HepG2 (cell line): ENCODE results near the genes KLF3, FAM114A1, TMEM156, KLHL5 and RFC1.

GRCh38 chr4:37754101-37754831 lies 68.1 kb upstream of the RELL1 start:
- RRBS, 2 experiments = no CpG with 5 or more reads among the region's 12 CpGs
CAGE:
- cytosol, long polyA minus RNA = no peak
- cytosol, long polyA plus RNA = no peak
- long polyA plus RNA = no peak
- nucleus, long polyA minus RNA = no peak
- nucleus, long polyA plus RNA = no peak

GRCh38 chr4:37826854-37827714 lies 598 bp downstream of the PGM2 start:
- RRBS, 2 experiments = 1 to 3% methylated on average over 12 to 16 of the region's 54 CpGs
CAGE:
- cytosol, long polyA minus RNA = no peak
- cytosol, long polyA plus RNA = no peak
- long polyA plus RNA = no peak
- nucleus, long polyA minus RNA = no peak
- nucleus, long polyA plus RNA = no peak

GRCh38 chr4:37884868-37885446 lies 5.9 kb upstream of the TBC1D1 start:
- RRBS, 2 experiments = no CpG with 5 or more reads among the region's 2 CpGs
CAGE:
- cytosol, long polyA minus RNA = no peak
- cytosol, long polyA plus RNA = no peak
- long polyA plus RNA = no peak
- nucleus, long polyA minus RNA = no peak
- nucleus, long polyA plus RNA = no peak

- RRBS, 2 experiments = no CpG with 5 or more reads among the region's 4 CpGs
CAGE:
- cytosol, long polyA minus RNA = no peak
- cytosol, long polyA plus RNA = no peak
- long polyA plus RNA = no peak
- nucleus, long polyA minus RNA = no peak
- nucleus, long polyA plus RNA = no peak
These were observed 29.7 kb downstream of the PTTG2 start for GRCh38 chr4:37989703-37990460.

GRCh38 chr4:38020486-38020932 lies 60.3 kb downstream of the PTTG2 start:
- RRBS, 2 experiments = no CpG with 5 or more reads among the region's 7 CpGs
CAGE:
- cytosol, long polyA minus RNA = no peak
- cytosol, long polyA plus RNA = no peak
- long polyA plus RNA = no peak
- nucleus, long polyA minus RNA = no peak
- nucleus, long polyA plus RNA = no peak

DNA sequence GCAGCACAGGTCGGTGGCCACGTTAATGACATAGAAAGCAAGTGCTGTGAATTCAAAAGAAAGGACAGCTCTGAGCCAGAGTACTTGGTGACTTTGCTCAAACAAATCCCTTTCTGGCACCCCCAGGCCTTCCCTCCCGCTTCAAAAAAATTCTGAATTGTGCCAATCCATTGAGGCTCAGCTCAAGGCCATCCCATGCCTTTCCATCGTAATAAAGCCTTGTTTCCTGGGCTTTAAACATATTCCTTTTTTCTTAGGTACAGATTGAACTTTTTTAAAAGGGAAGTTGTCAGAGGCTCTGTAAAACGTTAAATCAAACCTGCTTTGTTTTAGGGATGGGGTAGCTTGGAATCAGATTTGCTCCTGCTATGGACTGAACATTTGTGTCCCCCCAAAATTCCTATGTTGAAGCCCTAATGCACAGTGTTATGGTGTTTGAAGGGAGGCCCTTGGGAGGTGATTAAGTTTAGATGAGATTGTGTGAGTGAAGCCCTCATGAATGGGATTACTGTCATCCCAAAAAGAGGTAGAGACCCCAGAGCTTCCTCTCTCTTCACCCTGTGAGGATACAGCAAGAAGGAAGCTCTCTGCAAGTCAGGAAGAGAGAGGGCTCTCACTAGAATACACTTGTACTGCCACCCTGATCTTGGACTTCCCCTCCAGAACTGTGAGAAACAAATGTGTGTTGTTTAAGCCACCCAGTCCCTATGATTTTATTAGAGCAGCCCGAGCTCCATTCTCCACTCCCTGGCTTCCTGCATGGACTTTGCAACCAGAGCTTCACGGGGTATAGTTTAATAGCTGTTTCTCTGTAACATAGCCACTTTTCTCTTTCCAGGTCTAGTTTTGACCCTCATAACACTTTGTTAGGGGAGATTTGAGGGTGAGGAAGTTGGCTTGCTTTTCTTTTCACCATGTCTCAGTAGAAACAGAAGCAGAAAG lies 118.1 kb downstream of the PTTG2 start:
- RRBS, 2 experiments = no CpG with 5 or more reads among the region's 7 CpGs
CAGE:
- cytosol, long polyA minus RNA = no peak
- cytosol, long polyA plus RNA = no peak
- long polyA plus RNA = no peak
- nucleus, long polyA minus RNA = no peak
- nucleus, long polyA plus RNA = no peak

DNA sequence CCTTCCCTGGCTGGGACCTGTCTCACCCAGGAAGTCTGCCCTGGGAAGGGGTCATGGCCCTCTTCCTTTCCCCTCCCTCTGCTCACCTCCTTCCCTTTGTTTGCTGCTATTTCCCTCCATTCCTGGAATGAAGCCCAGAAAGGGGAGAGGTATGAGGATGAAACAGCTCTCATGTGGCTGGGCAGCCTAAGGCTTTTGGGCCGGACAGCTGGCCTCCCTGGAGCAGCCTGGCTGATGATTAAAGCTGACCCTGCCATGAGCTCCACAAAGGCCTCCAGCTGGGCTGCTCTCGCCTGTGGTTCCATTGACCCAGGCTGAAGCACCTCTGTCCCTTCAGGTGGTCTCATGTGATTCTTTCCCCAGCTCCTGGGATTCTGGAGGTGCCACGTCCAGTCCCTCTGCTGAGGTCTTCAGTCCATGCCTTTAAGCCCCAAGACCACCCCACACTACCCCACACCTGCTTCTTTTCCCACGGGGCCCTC lies 202.1 kb downstream of the PTTG2 start:
- RRBS, 2 experiments = no CpG with 5 or more reads among the region's 4 CpGs
CAGE:
- cytosol, long polyA minus RNA = no peak
- cytosol, long polyA plus RNA = no peak
- long polyA plus RNA = no peak
- nucleus, long polyA minus RNA = no peak
- nucleus, long polyA plus RNA = no peak

- RRBS, 2 experiments = no CpG with 5 or more reads among the region's 6 CpGs
CAGE:
- cytosol, long polyA minus RNA = no peak
- cytosol, long polyA plus RNA = no peak
- long polyA plus RNA = no peak
- nucleus, long polyA minus RNA = no peak
- nucleus, long polyA plus RNA = no peak
These were observed 154.5 kb upstream of the KLF3 start for GRCh38 chr4:38509512-38509890.

DNA sequence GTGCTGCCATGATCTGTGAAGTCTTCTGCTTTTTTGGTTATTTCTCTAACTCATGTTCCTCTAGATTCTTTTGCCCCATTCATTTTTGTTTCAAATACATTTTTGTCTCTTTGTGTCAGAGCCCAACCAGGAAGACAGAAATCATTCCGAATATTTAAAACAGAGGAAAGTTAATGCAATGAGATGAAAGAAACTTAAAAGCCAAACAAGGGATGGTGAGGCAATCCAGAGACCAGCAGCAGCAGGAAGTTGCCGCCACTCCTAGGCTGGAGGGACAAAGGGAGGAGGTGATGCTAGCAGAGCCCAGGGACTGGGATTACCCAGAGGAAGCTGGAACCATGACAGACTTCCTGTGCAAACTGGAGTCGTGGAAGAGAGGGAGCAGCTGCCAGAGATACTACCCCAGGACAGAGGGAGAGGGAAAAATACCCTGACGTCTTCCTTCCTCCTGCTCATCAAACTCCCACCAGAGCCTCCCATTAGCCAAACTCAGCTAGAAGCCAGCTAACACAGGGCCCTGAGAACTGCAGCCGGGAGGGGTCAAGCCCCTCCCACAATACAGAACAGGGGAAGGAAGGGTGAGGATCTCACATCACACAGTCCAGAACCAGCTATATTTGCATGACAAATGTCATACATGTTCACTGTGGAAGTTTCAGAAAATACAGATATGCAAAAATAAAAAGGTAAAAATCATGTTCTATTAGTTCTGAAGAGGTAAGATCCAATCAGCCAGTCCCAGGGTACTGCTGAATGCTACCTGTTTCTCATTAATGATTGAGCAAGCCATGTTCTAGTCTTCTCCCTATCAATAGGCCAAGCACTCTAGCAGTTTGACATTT lies 101.2 kb upstream of the KLF3 start:
- RRBS, 2 experiments = no CpG with 5 or more reads among the region's 5 CpGs
CAGE:
- cytosol, long polyA minus RNA = no peak
- cytosol, long polyA plus RNA = no peak
- long polyA plus RNA = no peak
- nucleus, long polyA minus RNA = no peak
- nucleus, long polyA plus RNA = no peak

DNA sequence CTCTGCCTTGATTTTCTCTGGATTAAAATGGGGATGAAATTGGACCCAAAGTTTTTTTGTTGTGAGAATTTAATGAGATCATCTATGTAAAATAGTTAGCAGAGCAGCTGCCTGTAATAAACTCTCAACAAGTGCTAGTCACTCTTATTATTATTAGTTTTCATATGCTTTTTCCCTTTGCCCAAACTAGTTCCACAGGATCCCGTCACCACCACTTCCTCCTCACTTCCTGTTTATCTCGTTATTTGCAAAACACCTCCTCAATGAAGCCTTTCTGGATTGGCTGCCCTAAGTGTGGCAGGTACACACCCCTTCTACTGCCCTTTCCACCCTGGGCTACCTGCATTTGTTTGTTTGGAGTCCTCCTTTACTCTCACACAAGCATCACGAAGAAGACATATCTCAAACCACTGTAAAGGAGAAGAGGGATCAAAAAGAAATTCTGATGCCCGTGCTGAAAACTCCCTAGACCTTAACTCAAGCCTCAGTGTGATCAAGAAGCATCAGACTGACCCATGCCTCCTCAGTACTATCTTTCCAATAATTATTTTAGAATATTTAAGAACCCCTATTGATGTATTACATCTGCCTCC lies 54.3 kb upstream of the KLF3 start:
- RRBS, 2 experiments = no CpG with 5 or more reads among the region's 4 CpGs
CAGE:
- cytosol, long polyA minus RNA = no peak
- cytosol, long polyA plus RNA = no peak
- long polyA plus RNA = no peak
- nucleus, long polyA minus RNA = no peak
- nucleus, long polyA plus RNA = no peak

DNA sequence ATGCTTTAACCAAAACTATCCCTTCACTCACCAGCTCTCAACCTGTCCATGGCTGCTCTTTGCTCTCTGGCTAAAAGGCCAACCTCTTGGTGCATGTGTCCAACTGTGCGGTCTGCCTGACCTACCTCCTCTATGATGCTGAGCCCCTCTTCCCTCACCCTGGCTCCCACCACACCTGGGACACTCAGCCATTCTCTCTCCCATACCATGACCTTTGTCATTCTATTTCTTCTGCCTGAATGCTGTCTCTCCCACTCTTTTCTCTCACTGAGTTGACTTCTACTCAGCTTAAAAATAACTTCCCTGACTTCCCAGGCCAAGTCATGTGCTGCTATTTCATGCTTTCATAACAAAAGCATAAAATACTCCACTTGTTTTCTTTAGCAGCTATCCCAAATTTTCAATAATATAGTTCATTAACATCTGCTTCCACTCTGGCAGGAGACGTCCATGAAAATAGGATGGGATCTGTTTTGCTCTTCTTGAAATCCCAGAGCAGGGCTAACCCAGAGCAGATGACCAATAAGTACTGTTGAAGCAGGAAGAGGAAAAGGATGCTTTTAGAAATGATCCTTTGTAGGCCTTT lies 29.7 kb upstream of the KLF3 start:
- RRBS, 2 experiments = no CpG with 5 or more reads among the region's 2 CpGs
CAGE:
- cytosol, long polyA minus RNA = no peak
- cytosol, long polyA plus RNA = no peak
- long polyA plus RNA = no peak
- nucleus, long polyA minus RNA = no peak
- nucleus, long polyA plus RNA = no peak

GRCh38 chr4:38663542-38664604 lies at the start of gene KLF3:
Gene KLF3 (plus strand): TSS chr4:38664199.
- RRBS, 2 experiments = 2% methylated on average over 58 to 60 of the region's 144 CpGs
CAGE:
- cytosol, long polyA minus RNA = start-site peak on the plus strand at chr4:38664182-38664200, 97 reads
- cytosol, long polyA plus RNA = no peak
- long polyA plus RNA = start-site peak on the plus strand at chr4:38664029-38664251, 83 and 210 reads in 2 replicates
- nucleus, long polyA minus RNA = no peak
- nucleus, long polyA plus RNA = no peak

DNA sequence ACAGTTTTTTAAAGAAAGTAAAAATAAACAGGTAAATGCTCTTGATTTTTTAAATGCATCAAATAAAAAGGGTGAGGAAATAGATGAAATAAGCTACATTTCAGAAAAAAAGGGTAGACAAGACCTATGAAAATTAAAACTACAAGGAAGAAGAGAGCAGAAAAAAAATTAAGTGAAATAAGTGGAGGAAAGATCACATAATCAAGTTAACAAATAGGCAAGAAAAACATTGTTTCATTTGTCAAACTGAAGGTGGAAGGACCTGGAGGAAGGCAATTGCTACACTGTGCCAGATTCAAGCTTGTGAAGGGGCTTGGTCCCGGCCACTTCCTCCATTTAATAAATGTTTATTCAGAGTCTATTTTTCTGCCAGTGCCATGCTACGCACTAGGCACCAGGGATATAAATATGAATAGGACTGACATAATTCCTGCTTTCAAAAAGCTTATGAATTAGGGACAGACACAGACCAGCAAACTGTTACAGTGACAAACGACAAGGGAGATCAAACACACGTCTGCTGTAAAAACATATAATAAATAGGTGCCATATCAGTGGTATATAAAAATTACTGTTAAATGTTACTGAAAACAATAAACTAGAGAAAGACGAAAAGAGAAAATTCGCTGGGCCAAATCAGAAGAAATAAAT lies 646 bp downstream of the TLR6 start:
- RRBS, 2 experiments = no CpG with 5 or more reads among the region's 6 CpGs
CAGE:
- cytosol, long polyA minus RNA = no peak
- cytosol, long polyA plus RNA = no peak
- long polyA plus RNA = no peak
- nucleus, long polyA minus RNA = no peak
- nucleus, long polyA plus RNA = no peak

DNA sequence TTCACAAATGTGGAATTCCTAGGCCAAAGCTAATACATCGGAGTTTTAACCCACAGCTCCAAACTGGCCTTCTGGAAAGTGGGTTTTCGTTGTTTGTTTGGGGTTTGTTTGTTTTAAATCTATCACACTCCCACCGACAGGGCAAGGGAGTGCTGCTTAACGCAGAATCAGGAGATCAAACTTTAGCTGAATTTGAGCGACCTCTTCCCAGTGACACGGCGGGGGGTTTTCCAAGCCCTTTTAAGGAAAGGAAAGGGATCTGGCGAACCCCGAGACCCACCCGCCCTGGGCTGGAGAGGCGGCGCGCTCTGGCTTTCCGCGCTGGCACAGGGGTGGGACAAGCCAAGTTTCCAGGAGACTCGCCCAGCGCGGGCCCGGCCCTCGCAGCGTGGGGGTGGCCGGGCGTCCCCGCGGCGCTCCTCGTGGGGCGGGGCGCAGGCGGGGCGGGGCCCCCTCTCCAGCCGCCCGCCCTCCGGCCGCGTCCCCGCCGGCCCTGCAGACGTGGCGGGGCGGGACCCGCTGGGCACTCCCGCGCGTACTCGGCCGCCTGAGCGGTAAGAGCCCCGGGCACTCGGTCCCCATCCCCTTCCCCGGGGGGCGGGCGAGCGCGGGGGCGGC lies at the start of gene FAM114A1:
Gene FAM114A1 (plus strand): TSS at position 526 of the 618 bp plus-strand sequence.
- RRBS, 2 experiments = 1 to 2% methylated on average over 25 of the region's 56 CpGs
CAGE:
- cytosol, long polyA minus RNA = start-site peak on the plus strand centred at position 492 of the sequence, 93 bp wide, 345 reads
- cytosol, long polyA plus RNA = no peak
- long polyA plus RNA = start-site peak on the plus strand centred at position 503 of the sequence, 67 bp wide, 248 and 204 reads in 2 replicates
- nucleus, long polyA minus RNA = no peak
- nucleus, long polyA plus RNA = no peak

- RRBS, 2 experiments = no CpG with 5 or more reads among the region's 2 CpGs
CAGE:
- cytosol, long polyA minus RNA = start-site peak on the plus strand at chr4:38869277-38869308, 7 reads
- cytosol, long polyA plus RNA = no peak
- long polyA plus RNA = no peak
- nucleus, long polyA minus RNA = no peak
- nucleus, long polyA plus RNA = no peak
These were observed 1.6 kb downstream of the FAM114A1 start for GRCh38 chr4:38869206-38869521.

GRCh38 chr4:38950501-38951378 lies 81.5 kb downstream of the TMEM156 start:
- RRBS, 2 experiments = no CpG with 5 or more reads among the region's 12 CpGs
CAGE:
- cytosol, long polyA minus RNA = no peak
- cytosol, long polyA plus RNA = no peak
- long polyA plus RNA = no peak
- nucleus, long polyA minus RNA = no peak
- nucleus, long polyA plus RNA = no peak

- RRBS, 2 experiments = no CpG with 5 or more reads among the region's 5 CpGs
CAGE:
- cytosol, long polyA minus RNA = no peak
- cytosol, long polyA plus RNA = no peak
- long polyA plus RNA = no peak
- nucleus, long polyA minus RNA = no peak
- nucleus, long polyA plus RNA = no peak
These were observed 65.0 kb downstream of the TMEM156 start for GRCh38 chr4:38967043-38967817.

GRCh38 chr4:39032021-39033077 lies at the start of gene TMEM156:
Gene TMEM156 (minus strand): TSS chr4:39032409.
- RRBS, 2 experiments = no CpG with 5 or more reads among the region's 5 CpGs
CAGE:
- cytosol, long polyA minus RNA = no peak
- cytosol, long polyA plus RNA = no peak
- long polyA plus RNA = no peak
- nucleus, long polyA minus RNA = no peak
- nucleus, long polyA plus RNA = no peak

DNA sequence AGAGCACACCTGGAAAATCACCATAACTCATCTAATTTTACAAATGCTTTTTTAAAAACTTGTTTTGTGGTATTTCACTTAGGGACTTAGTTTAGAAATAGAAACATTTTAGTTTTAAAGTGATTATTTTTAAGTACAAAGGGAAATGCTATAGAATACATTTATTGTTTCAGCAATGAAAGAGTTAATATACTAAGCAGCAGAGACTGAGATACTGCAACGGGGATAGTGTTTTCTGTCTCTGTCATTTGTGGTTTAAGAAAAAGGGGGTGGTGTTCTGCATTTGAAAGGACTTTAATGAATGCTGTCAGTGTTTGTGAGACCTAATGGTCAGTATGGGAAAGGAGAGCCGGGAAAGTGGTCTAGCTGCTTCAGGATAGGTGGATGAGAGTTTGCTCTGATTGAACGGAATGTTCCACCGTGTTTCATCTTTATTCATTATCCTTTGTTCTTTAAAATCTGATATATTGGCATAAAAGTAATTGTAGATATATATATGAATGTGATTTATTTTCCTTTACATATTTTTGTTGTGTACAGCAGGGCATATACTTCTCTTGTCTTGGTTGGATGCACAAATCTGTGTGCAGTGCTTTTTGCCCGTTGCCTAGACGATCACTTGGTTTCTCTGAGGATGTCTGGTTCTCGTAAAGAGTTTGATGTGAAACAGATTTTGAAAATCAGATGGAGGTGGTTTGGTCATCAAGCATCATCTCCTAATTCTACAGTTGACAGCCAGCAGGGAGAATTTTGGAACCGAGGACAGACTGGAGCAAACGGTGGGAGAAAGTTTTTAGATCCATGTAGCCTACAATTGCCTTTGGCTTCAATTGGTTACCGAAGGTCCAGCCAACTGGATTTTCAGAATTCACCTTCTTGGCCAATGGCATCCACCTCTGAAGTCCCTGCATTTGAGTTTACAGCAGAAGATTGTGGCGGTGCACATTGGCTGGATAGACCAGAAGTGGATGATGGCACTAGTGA lies at the start of gene KLHL5:
Gene KLHL5 (plus strand): TSS at position 214 of the 984 bp plus-strand sequence.
- RRBS, 2 experiments = no CpG with 5 or more reads among the region's 11 CpGs
CAGE:
- cytosol, long polyA minus RNA = no peak
- cytosol, long polyA plus RNA = no peak
- long polyA plus RNA = no peak
- nucleus, long polyA minus RNA = no peak
- nucleus, long polyA plus RNA = no peak

- RRBS, 2 experiments = 3% methylated on average over 4 of the region's 67 CpGs
CAGE:
- cytosol, long polyA minus RNA = start-site peak on the minus strand at chr4:39366335-39366378, 191 reads
- cytosol, long polyA plus RNA = no peak
- long polyA plus RNA = start-site peak on the minus strand at chr4:39366244-39366362, 99 and 326 reads in 2 replicates
- nucleus, long polyA minus RNA = no peak
- nucleus, long polyA plus RNA = start-site peak on the minus strand at chr4:39366323-39366348, 92 and 130 reads in 2 replicates
These were observed at the start of gene RFC1 for GRCh38 chr4:39365462-39366751. Gene RFC1 (minus strand): TSS chr4:39366362.